Left common carotid artery plus branches (tissue), 1 donor: ENCODE measurements around a stretch of chr2.

DNA sequence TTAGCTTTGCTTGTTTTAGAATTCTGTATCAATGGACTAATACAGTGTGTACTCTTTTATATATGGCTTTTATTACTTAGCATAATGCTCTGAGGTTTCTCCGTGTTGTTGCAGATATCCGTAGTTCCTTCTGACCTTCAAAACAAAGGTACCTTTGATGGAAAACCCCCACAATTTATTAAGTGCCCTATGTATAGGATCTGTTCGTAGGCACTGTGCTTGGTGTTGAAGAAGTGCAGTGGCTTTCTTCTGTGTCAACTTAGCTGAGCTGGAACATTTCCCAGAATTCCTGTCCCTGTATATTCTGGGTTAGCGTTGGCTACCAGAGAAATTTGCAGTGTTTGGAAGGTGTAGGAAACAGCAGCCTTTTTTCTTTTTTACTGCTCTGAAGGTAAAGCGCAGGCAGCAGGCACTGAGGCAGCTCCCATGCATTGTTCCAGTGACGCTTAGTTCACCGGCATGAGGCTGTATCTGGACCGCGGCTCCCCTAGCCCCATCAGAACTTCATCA lies 22.4 kb upstream of the EPCAM start:
- PRO-cap = no peak

DNA sequence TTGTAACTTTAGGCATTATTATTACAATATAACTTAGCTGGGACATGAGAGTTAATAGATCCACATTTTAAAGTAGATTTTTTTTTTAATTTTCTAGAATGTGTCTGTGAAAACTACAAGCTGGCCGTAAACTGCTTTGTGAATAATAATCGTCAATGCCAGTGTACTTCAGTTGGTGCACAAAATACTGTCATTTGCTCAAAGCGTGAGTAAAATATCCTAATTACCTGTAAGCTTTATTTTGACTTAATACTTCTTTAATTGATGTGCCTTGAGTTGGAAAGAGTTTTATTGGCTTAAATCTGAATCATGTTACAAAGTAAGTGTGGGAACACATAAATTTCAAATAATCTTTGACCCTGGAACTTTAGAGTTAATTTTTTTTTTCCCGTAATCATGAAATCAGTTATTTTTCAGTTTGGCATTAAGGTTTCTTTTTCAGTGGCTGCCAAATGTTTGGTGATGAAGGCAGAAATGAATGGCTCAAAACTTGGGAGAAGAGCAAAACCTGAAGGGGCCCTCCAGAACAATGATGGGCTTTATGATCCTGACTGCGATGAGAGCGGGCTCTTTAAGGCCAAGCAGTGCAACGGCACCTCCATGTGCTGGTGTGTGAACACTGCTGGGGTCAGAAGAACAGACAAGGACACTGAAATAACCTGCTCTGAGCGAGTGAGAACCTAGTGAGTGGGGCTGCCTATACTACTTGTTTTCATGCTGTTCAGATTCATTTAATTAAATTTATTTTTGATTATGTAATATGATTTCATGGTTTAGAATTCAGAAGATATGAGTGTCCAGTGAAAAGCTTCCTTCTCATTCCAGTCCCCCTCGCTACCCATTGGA lies 4.5 kb downstream of the EPCAM start:
- PRO-cap = no peak

DNA sequence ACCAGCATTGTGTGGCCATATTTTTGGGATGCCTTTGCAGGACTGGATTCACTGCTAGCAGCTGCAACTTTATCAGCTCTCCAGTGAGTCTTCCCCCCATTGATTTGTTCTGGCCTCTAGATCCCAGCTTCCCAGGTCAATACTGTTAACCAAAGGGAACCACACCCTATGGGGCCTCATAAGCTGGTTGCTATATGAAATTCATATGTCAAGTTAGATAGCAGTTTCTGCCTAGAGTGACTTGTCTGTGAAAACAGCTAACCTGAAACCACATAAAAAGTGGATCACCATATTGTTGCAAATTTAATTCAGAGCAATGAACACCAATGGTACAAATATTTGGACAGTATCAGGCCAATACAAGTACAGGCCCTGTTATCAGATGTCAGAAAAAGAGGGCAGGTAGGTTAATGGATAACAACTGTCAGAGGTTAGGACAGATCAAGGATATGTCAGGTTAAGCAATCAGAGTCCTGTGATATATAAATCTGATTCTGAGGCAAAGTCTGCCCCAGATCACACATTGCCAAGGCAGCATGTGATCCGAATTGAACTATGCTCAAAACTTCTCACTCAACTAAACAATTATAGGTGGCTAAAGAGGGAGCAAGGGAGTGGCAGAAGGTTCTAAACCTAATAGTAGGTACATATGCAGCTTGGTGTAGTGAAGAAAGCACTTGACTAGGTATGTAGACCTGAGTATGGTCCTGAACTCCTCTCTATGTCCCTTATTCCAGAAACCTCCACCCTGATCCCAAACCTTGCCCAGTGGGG lies 94.7 kb upstream of the FOXN2 start:
- PRO-cap = no peak

GRCh38 chr2:48248558-48248974 lies 65.9 kb upstream of the FOXN2 start:
- PRO-cap = no peak

GRCh38 chr2:48249473-48250515 lies 64.7 kb upstream of the FOXN2 start:
- PRO-cap = no peak

- PRO-cap = no peak
Observed at GRCh38 chr2:48441298-48441429, 598 bp downstream of the PPP1R21 start.

GRCh38 chr2:48463198-48464565 lies 23.1 kb downstream of the PPP1R21 start:
- PRO-cap = no peak

GRCh38 chr2:49861646-49862253 lies 707.4 kb upstream of the FSHR start:
- PRO-cap = no peak

- PRO-cap = no peak
Observed at GRCh38 chr2:51064070-51064423, 32.1 kb upstream of the NRXN1 start.

- PRO-cap = no peak
Observed at GRCh38 chr2:53549686-53549943, 218.0 kb upstream of the CHAC2 start.

GRCh38 chr2:53739110-53739402 lies 28.5 kb upstream of the CHAC2 start:
- PRO-cap = no peak

- PRO-cap = no peak
Observed at GRCh38 chr2:53887117-53887690, 27.4 kb upstream of the GPR75 start.

DNA sequence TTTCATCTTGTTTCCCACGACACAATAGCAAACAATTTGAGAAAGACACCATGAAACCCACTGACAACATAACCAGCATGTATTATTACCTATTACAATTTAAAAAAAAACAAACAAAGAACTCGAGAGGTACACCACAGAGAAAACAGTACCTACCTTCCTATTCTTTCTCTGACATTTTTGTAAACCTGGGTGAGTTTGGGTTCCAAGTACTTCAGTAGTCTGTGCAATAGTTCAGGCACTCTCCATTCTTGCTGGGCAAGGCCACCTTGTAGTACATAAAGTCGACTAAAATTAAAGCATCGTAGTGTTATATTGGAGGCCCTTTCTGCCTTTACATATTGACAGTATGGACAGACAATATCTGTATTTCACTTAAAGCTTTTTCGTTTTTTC lies 27.9 kb upstream of the GPR75 start:
- PRO-cap = no peak

DNA sequence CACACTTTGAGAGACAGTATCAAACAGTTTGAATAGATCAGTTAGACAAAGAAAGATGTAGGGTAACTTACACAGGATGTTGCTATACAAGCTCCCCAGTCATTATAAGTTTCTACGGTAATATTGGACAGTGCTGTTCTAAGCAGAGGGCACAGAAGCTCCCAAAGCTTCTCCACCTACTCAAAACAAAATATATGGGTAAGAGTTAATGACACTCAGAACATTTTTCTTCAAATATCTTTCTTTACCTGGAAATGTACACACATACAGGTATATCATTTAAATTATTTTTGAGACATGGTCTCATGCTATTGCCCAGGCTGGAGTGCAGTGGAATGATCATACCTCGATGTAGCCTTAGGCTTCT lies 30.2 kb upstream of the GPR75 start:
- PRO-cap = no peak

- PRO-cap = no peak
Observed at GRCh38 chr2:54290717-54290978, 34.6 kb upstream of the TSPYL6 start.

DNA sequence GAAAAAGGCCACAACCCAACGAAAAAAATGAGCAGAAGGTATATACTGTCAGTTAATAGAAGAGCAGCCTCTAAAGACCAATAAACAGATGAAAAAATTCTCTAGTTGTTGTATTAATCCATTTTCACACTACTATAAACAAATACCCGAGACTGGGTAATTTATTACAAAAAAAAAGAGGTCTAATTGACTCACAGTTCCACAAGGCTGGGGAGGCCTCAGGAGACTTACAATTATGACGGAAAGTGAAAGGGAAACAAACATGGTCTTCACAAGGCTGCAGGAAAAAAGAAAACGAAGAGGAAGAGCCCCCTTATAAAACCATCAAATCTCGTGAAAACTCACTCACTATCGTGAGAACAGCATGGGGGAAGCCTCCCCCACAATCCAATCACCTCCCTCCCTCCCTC lies 61.8 kb upstream of the SPTBN1 start:
- PRO-cap = no peak

DNA sequence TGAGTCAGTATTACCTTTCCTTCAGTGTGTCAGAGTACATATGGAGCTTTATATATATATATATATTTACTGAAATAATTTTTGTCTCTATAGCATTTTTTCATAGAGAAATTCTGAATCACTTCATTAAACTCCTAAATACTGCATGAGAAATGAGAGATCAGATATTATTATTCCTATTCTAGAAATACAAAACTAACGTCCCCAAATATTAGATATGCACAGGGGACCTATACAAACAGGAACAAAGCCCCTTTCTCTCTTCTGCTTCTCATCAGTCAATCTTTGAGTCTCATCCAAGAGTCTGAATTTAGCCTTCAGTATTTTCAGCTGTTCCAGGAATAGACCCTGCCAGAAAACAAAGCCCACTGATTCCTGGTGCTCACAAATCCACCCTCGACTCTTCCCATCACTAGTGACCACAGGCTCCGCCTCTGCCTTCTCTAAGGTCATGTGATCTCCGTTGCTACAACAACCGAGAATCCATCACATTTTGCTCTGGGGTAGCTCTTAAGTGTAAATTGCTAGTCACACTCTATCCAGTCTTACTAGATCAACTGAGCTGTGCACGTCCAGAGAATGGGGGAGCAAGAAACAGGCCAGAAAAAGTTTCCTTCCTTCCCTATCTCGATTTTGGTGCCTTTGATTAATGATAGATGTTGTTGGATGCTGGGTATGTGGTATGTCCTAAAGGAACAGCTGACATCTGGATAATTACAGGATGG lies 46.4 kb upstream of the SPTBN1 start:
- PRO-cap = no peak

- PRO-cap = no peak
Observed at GRCh38 chr2:54455558-54455803, 646 bp upstream of the SPTBN1 start.

DNA sequence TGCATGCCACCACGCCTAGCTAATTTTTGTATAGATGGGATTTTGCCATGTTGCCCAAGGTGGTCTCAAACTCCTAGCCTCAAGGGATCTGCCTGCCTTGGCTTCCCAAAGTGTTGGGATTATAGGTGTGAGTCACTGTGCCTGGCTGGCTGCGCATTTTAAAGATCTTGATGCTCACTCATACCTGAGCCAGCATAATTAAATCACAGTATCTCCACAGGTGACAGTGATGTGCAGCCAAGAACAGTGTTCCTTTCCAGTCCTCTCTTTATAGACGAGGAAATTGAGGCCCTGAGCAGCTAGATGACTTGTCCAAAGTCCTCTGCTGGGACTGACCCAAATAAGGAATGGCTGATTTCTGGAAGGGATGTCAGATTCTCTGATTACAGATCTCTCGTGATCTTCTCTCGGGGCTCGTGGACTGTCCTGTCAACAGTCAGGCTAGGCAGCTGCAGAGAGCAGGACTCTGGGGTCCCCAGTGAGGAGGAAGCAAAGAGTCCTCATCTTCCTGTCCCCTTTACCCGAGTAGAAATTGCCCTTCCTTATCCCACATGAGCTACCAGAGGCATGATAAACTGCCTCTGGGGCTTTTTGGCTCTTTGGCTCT lies 44.7 kb downstream of the SPTBN1 start:
- PRO-cap = no peak

DNA sequence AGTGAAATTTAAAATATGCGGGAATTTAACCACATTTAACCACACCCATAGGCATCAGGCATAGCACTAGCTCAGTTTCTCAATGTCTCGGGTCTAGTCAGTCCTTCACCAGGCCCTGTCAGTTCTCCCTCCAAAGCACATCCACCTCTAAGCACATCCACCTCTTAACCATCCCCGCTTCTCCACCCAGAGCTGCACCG lies 68.1 kb downstream of the SPTBN1 start:
- PRO-cap = no peak